Duodenum (tissue), 1 donor: Measurements from ENCODE around the gene PKDCC.

DNA sequence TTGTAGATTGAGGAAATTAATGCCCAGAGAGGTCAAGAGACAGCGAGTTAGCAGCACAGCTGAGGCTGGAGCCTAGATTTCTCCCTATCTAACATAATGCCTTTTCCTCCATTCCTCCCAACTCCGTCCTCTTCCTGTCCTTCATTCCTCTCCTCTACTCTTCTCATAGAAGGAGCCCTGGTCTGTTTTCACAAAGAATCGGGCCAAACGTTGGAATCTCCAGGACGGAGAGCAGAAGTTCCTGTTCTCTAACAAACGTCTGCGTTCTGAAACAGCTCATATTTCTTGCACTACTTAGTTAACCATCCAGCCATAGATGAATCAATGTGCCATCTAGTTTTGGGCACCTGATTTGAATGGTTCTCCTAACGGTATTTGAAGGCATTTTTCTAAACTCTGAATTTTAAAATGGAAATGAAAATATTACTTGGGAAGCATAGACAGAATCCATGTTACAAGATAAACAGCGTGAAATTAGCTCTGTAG lies 537 bp upstream of the THUMPD2 start:
- PRO-cap: no peak

DNA sequence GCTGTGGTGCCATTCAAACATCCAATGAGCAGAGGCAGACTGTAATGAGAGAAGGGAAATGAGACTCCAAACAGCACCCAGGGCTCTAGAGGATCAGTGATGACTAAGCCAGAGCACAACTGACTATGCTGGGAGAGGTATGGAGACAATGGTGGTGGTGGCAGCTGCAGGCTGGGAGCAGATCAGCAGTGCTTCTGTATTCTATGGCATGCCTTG lies 311.5 kb upstream of the PKDCC start:
- PRO-cap: no peak

- PRO-cap: no peak
Observed at GRCh38 chr2:41877076-41877999, 170.5 kb upstream of the PKDCC start.

DNA sequence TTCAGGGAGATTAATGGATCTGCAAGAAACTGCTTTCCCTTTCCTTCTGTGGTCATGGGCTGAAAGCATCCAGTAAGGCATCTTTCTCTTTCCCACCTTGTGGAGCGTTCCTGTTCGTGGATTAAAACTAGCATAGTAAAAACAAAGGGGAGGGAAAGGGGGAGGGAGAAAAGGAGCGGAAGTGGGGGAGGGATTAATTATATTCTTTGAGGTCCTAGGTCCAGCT lies 140.3 kb upstream of the PKDCC start:
- PRO-cap: no peak

GRCh38 chr2:42047968-42048300 lies at the start of gene PKDCC:
TSS of gene PKDCC (plus strand) at chr2:42048021.
- PRO-cap: bidirectional peak, plus-strand start at chr2:42048025, minus-strand start at chr2:42047739; unidirectional peak, plus-strand start at chr2:42048191

DNA sequence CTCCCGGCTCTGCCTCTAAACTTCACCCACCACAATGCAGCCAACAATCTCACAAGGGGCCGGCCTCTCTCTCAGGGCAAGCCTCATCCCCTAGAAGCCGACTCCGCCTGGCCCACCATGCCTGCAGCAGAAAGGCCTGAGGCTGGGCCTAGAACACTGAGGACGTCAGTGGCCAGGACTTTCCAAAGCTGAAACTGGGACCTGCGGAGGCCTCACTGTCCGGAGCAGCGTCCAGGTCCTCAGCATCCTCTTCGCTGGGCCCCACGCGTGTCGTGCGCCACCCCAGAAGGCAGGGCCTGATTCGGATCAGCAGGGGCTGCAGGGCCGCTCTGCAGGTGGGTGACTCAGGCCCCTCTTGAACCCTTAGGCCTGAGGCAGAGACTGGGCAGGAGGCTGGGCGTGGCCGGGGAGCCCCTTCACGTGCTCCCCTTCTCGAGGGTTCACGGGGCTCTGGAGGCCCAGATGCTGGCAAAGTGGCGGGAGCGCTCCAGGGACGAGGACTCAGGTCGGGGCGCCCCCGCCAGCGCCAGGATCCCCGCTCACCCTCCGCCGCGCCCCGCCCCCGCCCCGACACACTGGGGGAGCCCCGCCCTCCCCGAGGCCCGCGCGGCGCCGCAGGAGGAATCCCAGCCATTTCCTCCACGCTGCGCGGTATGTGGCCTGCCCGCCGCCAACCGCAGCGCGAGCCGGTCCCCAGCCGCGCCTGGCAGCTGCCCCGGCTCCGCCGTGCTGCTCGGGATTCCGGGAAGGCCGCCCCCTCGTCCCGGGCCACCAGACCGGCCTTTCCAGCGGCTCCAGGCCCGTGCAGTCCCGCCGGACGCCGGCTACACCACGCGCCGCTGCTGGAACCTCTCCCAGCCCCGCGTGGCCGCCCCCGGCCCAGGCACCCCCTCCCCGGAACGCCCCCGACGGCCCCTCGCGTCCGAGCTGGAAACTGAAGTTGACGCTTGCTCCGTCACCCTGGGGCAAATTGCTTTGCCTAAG lies 53.2 kb downstream of the PKDCC start:
- PRO-cap: unidirectional peak, plus-strand start at position 599 of the sequence; unidirectional peak, plus-strand start at position 642 of the sequence

GRCh38 chr2:42147470-42148144 lies 21.5 kb upstream of the EML4 start:
- PRO-cap: no peak

GRCh38 chr2:42329822-42330485 lies 31.1 kb downstream of the COX7A2L start:
- PRO-cap: no peak

DNA sequence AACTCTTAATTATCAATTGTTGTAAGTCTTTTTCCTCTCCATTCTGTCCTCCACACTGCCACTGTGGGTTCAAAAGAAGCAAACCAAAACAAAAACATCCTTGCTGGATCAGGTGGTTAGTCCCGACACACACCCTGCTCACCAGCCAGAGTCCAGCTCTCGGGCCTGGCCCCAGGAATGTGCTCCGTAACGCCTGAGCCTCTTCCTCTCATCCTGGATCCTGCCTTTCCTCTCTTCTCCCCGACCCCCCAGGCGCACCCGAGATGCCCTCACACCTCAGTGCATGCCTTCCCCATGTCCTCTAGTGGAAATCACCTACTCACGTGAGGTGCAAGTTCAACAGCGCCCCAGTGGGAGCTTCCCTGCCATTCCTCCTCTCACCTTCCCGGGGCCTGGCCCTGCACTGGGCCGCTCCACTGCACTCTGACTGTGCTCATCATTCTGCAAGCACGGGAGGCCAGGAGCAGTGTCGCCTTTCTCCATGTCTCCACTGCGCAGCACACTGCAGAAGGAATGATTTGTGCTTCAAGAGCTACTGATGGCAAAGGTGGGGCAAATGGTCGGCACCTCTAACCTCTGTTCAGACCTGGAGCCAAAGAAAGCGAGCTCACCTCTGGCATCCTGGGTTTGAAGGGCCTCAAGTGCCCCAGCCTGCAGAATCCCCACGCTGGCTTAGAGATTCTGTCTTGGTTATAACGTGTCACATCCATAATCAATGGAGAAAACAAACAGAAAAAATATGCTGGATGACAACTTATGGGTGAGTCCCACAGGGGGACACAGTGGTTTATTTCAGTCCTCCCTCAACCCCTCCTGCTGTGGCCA lies 20.4 kb downstream of the COX7A2L start:
- PRO-cap: no peak

- PRO-cap: no peak
Observed at GRCh38 chr2:42345782-42346337, 15.2 kb downstream of the COX7A2L start.

DNA sequence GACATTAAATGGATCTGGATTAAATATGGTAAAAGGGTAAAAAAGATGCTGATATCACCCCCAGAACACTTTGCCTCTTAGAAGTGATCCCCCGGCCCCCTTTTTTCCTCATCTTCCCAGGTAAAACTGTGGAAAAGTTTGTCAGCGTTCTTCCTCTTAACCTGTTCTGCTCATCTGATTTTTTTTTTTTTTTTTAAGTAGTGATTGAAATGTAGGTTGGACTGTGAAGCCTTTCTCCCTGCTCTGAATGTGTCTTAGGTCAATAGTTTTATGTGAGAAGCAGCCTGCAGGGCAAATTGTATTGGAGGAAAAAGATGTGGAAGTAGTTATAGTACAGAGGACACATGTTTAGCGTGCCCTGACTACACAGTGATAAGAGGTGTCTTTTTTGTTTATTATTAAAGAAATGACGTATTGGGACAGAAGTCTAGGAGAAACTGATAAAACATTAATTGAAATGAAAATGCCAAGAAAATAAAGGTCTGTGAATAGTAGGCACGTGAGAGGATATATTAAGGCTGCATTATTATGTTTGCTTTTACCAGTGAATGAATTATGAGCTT lies 1.4 kb downstream of the MTA3 start:
- PRO-cap: no peak

GRCh38 chr2:42637379-42637578 lies 68.8 kb downstream of the MTA3 start:
- PRO-cap: no peak

DNA sequence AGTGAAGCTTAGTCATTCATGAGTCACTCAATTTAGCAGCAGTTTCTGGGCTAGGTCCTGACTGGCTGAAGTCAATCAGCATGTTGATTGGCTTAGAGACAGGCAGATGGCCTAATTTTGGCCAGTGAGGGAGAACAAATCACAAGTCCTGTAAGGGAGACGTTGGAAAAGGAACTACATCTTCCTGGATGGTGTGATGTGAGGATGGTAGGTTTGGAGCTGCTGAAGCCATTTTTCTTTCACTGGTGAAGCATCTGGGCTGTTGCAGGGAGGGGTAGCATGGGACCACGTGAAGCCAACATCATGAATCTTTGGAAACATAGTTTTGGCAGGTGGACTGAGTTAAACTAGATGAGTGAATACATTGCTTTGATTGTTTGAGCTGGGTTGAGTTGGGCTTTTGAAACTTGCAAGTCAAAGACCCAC lies 104.6 kb upstream of the HAAO start:
- PRO-cap: no peak

DNA sequence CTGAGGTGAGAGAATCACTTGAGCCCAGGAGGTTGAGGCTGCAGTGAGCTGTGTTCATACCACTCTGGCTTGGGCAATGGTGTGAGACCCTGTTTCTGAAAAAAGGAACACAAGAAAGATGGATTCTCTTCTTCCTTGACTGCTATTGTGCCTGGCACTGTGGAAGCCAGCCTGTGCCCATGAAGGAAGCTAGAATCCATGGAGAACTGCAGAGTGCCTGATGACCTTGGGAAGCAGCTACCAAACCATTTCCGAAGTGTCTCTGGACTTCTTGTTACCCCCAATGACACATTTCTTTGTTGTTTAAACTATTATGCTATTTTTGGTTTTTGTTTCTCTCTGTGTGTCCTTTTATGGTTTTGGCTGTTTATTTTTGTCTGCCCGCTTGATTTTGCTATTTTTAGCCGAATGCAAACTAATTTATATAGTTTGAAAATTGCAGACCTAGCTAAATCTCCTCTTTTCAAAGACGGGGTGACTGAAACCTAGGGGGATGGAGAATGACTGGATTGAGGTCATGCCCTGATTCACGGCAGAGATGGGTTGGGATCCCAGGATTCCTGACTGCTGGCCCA lies 116.1 kb upstream of the HAAO start:
- PRO-cap: no peak

GRCh38 chr2:42959329-42959970 lies 167.1 kb upstream of the HAAO start:
- PRO-cap: no peak

GRCh38 chr2:43010627-43011534 lies 215.5 kb downstream of the ZFP36L2 start:
- PRO-cap: no peak

GRCh38 chr2:43056855-43057401 lies 169.5 kb downstream of the ZFP36L2 start:
- PRO-cap: no peak

- PRO-cap: no peak
Observed at GRCh38 chr2:43070056-43070551, 156.3 kb downstream of the ZFP36L2 start.

DNA sequence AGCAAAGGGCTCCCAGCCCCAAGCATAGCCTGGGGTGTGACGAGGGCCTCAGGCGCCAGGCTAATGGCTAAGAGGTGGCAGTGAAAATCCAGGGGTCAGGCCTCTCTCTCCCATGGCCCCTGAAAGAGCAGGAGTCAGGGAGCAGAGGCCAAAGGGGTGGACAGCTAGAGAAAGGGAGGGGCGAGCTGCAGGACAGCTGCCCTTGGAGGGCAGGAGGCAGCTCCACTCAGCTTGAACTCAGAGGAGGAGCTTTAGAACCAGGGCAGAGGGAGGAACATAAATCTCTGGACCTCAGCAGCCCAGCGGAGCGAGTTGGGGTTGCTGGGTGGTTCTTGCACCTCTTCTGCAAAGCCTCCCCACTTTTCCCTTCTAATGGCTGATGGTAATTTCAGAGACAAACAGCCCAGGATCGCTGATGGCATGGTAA lies 155.2 kb downstream of the ZFP36L2 start:
- PRO-cap: no peak

- PRO-cap: unidirectional peak, minus-strand start at chr2:43084181
Observed at GRCh38 chr2:43084057-43084510, 142.3 kb downstream of the ZFP36L2 start.